Stomach (tissue), 7 donors: ENCODE data around the gene CTCFL.

- PRO-cap, result no peak
- RAMPAGE, long total RNA, 5 experiments, result no peak in any of the 5 experiments
- RRBS, result no CpG with 5 or more reads among the region's 2 CpGs
Measured at GRCh38 chr20:56765685-56765955, 136.5 kb downstream of the TFAP2C start.

DNA sequence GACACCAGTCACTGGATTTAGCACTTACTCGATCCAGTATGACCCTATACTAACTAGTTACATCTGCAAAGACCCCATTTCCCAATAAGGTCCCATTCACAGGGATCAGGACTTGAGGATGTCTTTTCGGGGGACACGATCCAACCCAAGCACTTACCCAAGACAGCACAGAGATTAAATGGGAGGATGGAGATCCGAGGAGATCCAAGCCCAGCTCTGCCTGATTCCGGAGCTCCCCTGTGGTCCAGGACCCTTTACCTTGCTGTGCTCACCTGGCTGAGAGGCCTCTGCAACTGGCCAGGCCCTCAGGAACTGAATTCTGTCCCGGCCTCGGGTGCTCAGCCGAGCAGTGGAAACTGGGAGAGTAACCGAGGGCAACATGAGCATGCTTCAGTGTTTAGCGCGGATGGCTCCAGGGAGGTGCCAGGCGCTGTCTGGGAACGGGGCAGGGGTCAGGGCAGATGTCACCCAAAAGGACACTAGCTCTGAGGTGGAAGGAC lies 192.4 kb downstream of the BMP7 start:
- PRO-cap, result no peak
- RAMPAGE, long total RNA, 5 experiments, result no peak in any of the 5 experiments
- RRBS, result 69% methylated on average over 2 of the region's 13 CpGs

DNA sequence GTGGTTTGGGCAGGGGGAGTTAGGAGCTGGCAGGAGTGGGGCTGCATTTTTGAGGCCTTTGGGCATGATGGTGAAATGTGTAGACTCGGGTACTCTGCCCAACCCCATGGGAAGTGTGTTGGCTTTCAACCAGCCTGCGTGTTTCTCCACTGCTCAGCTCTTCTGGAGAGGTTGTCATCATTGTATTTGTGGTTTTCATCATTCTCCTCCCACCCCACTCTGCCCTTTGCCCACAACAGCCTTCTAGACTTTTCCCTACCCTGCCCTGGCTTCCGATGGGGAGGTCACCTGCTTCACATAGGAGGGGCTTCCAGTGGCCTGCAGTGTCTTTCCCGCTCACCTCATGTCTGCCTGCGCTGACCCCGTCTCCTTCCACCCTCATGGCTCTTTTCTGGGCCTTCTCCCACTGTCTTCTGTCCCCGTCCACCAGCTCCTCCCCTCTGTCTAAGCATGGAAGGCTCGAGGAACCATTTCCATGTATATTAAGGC lies 16.0 kb upstream of the RBM38 start:
- PRO-cap, result no peak
- RAMPAGE, long total RNA, 5 experiments, result no peak in any of the 5 experiments
- RRBS, result no CpG with 5 or more reads among the region's 8 CpGs

DNA sequence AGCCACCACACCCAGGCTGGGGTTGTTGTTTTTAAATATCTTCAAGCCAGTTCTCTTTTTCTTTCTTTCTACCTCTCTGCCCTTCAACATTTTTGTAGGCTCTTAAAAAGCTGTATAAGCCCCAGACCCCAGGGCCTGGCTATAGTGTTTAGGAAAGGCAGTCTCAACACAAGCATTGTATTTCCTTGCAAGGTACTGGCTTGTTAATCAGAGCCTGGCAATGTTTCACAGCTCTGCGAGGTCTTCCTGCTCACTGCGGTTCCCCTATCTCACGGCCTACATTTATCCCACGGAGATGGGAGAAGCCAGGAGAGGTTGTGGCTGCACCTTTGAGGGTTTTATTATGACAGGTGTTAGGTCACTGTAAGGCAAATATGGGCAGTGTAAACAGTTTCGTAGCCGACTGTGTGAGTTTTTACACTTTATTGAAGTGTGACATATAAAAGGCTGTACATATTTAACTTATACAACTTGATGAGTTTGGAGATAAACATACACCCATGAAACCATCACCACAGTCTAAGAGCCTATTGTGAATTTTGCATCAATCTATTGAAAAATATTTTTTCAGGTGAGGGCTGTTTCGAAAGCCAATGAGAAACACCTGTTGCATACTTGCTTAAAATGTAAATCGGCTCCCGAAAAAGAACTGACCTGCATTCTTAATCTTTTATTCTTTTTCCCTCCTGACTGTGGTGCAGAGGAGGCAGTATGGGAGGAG lies 7.7 kb upstream of the RBM38 start:
- PRO-cap, result no peak
- RAMPAGE, long total RNA, 5 experiments, result no peak in any of the 5 experiments
- RRBS, result no CpG with 5 or more reads among the region's 9 CpGs

DNA sequence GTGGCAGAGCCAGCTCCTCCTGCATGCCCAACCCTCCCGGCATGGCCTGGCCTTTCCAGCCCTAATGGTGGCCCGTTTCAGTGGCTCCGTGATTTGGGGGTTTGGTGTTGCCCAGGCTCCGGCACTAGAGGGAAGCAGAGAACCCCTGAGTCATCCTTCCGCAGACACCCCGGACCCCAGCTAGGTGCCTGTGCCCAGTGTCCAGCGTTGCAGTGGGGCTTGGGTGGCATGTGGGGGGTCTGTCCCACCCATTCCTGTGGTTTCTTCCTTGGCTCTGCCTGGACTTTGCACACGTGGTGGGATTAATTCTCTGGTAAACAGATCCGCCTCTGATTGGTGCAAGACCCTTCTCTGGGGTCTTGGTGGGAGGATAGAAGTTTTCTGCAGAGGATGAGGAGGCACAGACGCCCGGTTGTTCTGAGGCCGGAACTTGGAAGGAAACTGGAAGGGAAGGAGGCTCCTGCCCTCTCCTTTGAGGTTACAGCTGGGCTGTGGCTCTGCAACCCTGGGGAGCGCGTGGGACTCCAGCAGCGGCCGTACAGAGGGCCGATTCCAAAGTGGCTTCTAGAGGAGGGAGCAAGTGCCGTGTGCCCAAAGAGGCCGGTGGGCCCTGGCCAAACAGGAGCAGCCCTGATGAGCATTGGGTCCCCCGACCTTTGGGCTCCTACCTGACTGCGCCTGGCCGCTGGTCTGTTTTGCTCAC lies 9.4 kb downstream of the RBM38 start:
- PRO-cap, result no peak
- RAMPAGE, long total RNA, 5 experiments, result no peak in any of the 5 experiments
- RRBS, result 70% methylated on average over 3 of the region's 22 CpGs

DNA sequence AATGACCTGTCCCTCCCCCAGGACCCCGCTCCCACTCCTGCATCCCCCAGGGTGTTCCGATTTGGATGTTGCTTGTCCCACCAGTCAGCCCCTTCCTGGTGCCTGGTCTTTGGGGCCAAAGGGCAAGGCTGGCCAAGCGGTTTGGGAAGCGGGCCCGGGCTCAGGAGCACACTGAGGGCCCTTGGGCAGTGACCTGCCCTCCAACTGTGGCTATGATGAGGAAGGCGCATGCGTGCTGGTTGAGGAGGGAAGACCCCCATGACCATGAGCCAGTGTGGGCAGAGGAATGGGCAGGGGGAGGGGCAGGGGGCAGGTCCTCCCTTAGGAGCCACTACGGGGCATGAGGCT lies 50.4 kb downstream of the RBM38 start:
- PRO-cap, result no peak
- RAMPAGE, long total RNA, 5 experiments, result no peak in any of the 5 experiments
- RRBS, result no CpG with 5 or more reads among the region's 8 CpGs

DNA sequence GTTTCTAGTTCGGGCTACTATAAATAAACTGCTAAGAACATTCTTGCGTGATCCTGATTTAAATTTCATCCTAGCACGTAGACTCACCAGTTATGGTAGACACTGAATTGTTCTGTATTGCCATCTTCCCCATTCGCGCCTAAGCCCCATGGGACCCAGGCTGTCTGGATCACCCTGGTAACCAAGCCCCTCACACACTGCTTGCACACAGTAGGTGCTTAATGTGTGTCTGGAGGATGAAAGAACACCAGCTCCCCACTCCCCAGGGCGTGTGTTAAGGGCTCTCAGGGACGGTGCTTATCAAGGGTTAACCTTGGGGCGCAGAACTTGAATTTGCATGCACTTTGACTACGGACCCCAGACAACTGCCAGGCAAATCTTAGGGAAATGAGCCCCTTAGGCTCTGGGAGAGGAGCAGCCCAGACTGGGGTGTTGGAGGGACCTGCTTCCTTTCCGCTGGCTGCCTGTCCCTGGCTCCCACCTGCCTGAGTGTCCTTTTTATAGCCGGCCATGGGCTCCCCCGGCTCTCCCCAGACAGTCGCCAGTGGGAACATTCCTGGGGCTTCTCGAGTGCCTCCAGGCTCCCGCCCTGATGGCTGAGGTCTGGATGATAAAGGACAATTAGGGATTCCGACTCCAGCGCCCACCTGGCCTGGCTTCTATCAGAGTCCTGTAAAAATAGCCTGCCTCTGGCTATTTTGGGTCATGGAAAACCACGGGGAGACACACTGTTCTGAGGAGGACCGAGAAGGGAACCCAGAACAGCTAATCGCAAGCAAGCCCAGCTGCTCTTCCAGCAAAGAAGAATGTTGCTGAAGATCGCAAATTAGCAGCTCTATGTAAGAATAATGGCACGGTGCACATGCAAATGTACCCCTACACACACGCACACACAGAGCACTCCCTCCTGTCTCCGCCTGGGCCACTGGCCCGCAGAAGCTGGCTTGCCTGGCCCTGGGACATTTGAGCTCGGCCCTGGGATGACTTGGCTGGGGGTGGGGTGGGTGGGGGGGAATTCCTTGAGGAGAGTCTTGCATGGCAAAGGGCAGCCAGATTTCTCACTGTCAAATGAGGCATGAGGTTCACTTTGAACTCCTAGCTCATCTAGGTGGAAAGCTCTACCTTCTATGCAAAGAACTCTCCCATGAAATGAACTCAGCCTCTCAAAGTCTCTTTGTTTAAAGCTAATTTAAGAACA lies 55.6 kb downstream of the CTCFL start:
- PRO-cap, result no peak
- RAMPAGE, long total RNA, 5 experiments, result no peak in any of the 5 experiments
- RRBS, result no CpG with 5 or more reads among the region's 26 CpGs

DNA sequence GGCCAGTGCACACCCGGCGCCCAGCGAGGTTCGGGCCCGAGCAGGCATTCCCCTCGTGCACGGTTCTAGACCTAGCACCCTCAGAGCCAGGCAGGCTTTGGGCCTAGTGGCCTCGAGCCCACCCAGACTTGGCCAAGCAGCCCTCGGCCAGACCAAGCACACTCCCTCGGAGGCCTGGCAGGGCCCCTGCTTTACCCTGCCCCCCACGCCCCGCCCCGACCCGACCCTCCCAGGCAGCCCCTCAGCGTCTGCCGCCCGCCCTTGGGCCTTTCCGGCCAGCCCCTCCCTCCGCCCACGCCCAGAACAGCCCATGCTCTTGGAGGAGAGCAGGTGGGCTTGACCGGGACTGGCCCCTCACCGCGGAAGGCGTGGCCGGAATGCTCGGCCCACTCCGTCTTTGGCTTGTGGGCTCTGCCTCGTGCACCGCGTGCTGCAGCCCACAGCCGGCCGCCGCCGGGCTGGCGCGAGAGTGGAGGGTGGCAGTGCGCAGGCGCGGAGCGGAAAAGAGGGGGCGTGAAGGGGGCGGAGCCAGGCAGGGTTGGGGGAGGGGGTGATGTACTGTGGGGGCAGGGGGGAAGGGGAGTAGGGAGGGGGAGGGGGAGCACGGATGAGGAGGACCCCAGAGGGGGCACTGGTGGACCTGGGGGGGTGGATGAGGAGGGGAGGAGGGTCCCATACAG lies at the start of gene CTCFL:
Gene CTCFL, minus strand, starts transcription at position 471 of the 680 bp plus-strand sequence.
- PRO-cap, result no peak
- RAMPAGE, long total RNA, 5 experiments, result no peak in any of the 5 experiments
- RRBS, result 66% methylated on average over 7 of the region's 43 CpGs

- PRO-cap, result no peak
- RAMPAGE, long total RNA, 5 experiments, result no peak in any of the 5 experiments
- RRBS, result no CpG with 5 or more reads among the region's 4 CpGs
Measured at GRCh38 chr20:57536622-57537708, 12.0 kb upstream of the CTCFL start.

- PRO-cap, result unidirectional peak, plus-strand start at chr20:57618128
- RAMPAGE, long total RNA, 5 experiments, result no peak in any of the 5 experiments
- RRBS, result 47% methylated on average over 4 of the region's 14 CpGs
Measured at GRCh38 chr20:57617830-57618669, 2.2 kb downstream of the ZBP1 start.

GRCh38 chr20:57675624-57676599 lies 33.9 kb downstream of the PMEPA1 start:
- PRO-cap, result no peak
- RAMPAGE, long total RNA, 5 experiments, result no peak in any of the 5 experiments
- RRBS, result 77% methylated on average over 2 of the region's 28 CpGs

- PRO-cap, result no peak
- RAMPAGE, long total RNA, 5 experiments, result no peak in any of the 5 experiments
- RRBS, result no CpG with 5 or more reads among the region's 22 CpGs
Measured at GRCh38 chr20:57692777-57693776, 16.7 kb downstream of the PMEPA1 start.

DNA sequence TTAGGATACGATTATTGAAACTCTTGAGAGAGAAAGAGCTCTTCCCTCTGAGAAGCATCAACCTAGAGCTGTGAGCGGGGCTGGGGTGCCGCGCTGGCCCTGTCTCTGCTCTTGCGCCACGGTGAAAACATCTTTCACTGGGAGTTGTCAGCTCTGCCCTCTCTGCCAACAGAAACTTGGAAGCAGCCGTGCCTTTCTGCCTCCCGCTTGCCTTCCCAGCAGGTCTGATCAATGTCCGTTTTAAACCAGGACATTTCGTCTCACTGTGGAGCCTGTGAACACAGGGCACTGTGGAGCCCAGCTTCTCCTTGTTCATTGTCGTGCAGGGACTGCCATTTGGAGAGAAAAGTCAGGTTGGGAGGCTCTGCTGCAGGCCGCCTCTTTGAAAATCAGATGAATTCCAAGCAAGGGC lies 191.7 kb upstream of the C20orf85 start:
- PRO-cap, result no peak
- RAMPAGE, long total RNA, 5 experiments, result no peak in any of the 5 experiments
- RRBS, result no CpG with 5 or more reads among the region's 12 CpGs

DNA sequence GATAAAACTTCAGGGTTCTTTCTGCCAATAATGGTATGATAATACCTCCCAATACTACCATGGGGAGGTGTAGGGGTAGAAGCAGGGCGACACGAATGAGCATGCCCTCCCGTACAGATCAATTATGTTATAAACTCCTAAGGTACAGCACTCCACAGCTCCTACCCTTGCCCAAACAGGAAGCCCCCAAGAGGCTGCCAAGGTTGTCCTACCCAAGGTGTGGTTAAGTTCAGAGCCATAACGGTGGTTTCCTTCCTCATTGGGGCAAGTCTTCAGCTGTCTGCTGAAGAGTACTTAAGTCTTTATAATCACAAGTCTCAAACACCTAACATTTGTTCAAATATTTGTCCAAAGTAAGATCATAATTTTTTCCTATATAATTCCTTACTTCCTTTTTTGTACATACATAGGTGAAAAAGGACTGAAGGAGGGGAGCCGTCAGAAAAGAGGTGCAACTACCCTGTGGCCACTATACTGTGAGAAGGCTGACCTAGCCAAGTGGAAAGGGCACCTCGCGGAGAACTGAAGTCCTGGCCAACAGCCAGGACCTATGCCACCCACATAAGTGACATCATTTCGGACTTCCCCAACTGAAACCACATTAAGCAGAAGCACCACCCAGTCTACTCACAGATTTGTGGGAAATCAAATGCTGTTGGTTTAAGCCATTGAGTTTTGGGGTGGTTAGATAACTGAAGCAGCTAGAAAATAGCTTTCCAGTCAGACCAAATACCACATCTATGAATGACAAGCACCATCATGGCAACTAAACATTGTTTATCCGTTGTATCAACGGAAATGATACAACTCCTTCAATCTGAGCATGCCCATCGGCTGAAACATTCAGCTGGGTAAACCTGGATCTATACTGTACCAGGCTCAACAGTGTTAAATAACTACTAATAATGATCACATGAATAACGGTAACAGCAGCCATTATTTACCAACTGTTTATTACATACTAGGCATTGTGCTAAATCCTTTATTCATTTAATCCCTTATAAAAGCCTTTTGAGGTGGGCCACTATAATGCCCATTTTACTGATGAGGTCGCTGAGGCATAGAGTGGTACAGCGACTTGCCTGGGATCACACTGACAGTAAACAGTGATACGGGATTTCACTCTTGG lies 2.8 kb upstream of the RAB22A start:
- PRO-cap, result no peak
- RAMPAGE, long total RNA, 5 experiments, result no peak in any of the 5 experiments
- RRBS, result no CpG with 5 or more reads among the region's 15 CpGs

- PRO-cap, result no peak
- RAMPAGE, long total RNA, 5 experiments, result no peak in any of the 5 experiments
- RRBS, result no CpG with 5 or more reads among the region's 9 CpGs
Measured at GRCh38 chr20:58308249-58308658, 1.3 kb upstream of the RAB22A start.

DNA sequence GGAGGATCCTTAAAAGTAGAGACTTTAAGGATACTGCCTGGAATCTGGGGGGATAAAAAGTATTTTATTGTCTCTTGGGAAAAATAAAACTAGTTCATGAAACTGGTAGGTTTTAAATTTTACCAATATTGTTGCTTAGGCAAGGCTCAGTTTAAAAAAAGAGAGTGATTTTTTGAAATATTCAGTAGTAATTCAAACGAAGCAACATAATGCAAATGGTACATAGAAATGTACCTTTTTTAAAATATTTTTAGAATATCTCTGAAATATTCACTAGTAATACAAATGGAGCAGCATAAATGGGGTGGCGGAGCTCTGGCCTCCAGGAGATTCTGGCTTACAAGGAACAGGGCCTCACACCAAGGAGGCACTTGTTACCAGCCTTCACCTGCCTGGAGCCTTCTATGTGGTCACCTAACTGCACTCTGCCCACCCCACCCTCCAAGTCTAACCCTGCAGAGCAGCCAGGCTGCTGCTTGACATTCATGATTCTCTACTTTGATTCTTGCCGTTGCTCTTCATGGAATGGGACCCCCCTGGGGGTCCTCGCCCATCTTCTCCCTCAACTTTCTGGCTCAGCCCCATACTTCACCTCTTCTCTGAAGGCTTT lies 27.0 kb downstream of the RAB22A start:
- PRO-cap, result no peak
- RAMPAGE, long total RNA, 5 experiments, result no peak in any of the 5 experiments
- RRBS, result no CpG with 5 or more reads among the region's 4 CpGs

DNA sequence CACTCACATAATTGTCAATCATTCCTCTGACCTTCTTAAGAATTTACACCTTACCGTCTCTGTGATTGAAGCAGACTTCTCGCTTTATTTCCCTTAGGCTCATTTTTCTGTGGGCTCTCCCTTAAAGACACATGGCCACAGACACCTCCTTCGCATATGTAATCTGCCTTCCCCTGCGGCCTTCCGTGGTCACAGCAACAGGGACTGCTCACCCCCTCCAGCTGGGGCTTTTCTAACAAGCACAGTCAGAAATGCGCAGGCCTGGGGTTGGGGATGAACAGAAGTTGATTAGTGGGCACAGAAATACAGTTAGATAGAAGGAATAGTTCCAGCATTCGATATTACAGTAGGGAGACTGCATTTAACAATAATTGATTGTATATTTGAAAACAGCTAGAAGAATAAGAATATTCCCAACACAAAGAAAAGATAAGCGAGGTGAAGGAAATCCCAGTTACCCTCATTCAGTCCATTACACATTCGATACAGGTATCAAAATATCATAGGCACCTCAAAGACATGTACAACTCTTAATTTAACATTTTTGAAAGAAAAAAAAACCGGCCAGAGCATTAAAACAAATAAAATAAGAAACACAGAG lies 22.9 kb upstream of the VAPB start:
- PRO-cap, result no peak
- RAMPAGE, long total RNA, 5 experiments, result start-site peak on the plus strand in 1 of 5 experiments, centred at position 482 of the sequence, 5 reads per replicate
- RRBS, result no CpG with 5 or more reads among the region's 10 CpGs

DNA sequence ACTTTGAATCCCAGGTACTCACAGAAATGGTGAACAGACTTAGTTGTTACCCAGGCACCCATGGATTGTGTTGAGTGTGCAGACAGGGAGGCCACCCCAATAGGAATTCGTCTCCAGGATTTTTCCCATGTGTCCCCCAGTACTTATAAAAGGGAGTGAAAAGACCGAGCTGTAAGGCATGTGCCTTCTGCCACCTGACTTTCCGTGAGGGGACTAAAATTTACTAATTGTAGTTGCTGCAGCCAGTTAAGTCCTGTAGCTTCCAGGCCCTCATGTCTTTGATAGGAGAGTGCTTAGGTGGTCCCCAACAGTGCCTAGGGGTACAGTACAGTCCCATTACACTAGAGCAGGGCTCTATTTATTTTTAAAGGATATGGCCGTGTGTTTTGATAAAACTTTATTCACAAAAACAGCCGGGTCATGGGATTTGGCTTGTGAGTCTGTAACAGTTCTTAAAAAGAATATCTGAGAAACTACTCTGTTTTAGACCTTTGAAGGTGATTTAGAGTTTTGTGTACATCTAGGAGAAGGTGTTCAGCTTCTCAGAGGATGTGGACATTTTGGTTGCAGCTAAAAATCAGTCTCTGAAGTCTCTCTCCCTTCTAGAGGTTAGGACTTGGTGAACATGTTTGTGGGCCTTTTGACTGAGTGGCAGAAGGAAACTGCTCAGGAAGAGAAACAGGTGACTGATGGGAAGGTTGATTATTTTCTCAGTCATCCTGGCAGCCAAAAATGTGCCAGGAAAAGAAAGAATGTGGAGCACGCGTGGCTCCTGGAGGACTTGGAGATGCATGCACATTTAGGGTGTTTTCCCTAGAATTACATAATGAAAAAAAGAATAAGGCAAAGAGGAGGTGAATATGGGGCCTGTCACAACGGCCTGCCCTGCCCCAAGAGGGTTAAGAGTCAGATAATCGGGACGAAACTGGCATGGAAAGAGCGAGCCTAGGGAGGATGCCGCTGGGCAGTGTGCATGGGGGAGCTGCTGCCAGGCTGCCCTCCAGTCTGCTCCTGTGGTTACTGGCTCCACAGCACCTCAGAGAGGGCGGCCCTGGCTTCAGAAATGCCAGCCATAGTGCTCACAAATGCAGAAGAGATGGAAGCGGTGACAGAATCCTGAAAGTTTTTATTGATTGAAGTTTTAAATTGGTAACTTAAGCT lies 57.4 kb downstream of the VAPB start:
- PRO-cap, result no peak
- RAMPAGE, long total RNA, 5 experiments, result start-site peak on the plus strand in 3 of 5 experiments, centred at positions 581 to 731 of the sequence, 7 to 42 reads per replicate
- RRBS, result no CpG with 5 or more reads among the region's 14 CpGs

- PRO-cap, result no peak
- RAMPAGE, long total RNA, 5 experiments, result start-site peak on the plus strand in 3 of 5 experiments, at chr20:58448647-58449238 at its widest, 9 to 19 reads per replicate
- RRBS, result no CpG with 5 or more reads among the region's 9 CpGs
Measured at GRCh38 chr20:58448516-58449239, 59.6 kb downstream of the VAPB start.

DNA sequence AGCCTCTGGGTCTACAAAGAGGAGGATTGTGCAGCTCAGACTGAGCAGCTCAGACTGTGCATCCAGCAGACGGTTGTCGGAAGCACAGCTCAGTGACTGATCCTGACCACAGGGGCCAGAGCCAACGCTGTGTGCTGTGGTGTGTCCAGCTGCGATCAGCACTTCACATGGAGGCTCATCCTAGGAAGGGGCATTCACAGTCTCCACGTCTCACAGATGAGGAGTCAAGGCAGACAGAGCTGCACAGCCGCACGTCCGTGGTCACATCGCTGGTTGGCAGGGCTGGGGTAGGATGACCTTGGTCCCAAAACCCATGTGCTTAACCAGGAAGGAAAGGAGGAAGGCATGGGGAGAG lies 28.3 kb upstream of the STX16 start:
- PRO-cap, result no peak
- RAMPAGE, long total RNA, 5 experiments, result no peak in any of the 5 experiments
- RRBS, result no CpG with 5 or more reads among the region's 9 CpGs